Metastatic Breast Carcinoma in the Ovary (tissue), 3 donors: ENCODE measurements around the gene RGS8.

GRCh38 chr1:181128632-181129649, 40.4 kb downstream of the IER5 start:
- PRO-cap, 3 experiments, result no peak in any of the 3 experiments

DNA sequence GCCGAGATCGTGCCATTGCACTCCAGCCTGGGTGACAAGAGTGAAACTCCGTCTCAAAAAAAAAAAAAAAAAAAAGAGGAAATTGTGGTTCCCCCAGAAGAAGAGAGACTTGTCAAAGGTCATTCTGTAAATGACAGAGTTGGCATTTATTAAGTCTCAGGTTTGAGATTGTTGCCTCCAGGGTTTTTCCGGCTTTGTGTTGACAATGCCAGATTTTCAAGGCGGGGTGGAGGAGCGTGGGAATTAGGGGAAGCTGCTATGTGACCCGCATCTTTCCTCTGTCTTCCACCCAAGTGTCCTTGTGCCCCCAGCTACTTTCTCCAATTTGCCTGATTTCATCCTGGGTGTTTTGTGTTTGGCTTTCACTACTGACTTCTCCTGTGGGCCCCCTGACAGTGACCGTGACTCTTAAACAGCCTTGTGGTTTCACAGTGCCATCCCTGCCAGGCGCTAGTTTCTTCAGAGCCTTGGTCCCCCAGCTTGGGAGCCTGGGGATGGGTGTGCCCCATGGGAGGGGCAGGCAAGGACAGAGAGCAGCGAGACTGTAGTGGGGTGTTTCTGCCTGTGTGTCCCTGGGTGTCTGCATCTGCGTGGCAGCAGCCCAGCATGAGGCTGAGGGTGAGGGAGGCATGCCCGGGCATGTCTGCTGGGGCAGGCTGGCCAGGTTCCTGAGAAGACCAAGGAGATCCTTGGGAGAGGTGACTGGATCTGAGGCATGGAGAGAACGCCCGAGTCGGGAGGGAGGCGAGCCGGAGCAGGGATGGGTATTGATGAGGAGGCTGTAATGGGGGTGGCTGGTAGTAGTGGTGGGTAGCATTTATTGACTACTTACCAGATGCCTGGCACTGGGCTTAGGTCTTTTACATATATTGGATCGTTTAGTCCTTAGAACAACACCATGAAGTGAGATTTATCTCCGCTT, 46.3 kb downstream of the IER5 start:
- PRO-cap, 3 experiments, result peak in 3 of 3 experiments; most common plus-strand start position 239 of the sequence (in 2); most common minus-strand start position 582 of the sequence (in 3)

- PRO-cap, 3 experiments, result no peak in any of the 3 experiments
Measured at GRCh38 chr1:181190051-181190272, 101.5 kb downstream of the IER5 start.

DNA sequence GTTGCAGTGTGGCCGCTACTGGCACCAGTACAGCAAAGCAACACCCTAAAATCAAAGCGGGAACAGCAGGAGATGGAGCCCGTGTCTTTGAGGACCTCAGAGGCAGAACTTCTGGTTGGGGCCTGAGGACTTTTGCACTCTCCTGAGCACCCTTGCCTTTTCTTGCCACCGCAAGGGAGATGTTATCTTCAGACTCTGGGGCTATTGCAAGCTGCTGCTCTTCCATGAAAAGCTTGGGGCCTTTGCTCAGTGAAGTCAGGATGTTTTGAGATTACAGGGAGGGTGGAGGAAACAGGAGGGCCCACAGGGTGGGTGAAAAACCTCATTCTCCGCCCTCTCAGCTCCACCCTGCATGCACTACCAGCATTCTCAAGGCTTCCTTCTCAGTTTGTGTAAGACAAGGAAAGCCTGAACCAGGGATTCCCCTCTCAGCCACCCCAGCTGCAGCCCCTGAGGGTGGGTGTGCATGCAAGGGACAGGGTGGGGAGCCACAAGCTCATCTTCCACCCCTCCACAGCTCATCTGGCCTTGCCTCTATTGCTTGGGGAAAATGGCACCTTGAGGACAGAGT, 25.8 kb upstream of the ZNF648 start:
- PRO-cap, 3 experiments, result peak in 1 of 3 experiments; most common plus-strand start position 386 of the sequence (in 1); most common minus-strand start position 244 of the sequence (in 1)

GRCh38 chr1:182143712-182145053, 82.7 kb upstream of the ZNF648 start:
- PRO-cap, 3 experiments, result peak in 3 of 3 experiments; most common plus-strand start chr1:182144281 (in 2); most common minus-strand start chr1:182144337 (in 3)

DNA sequence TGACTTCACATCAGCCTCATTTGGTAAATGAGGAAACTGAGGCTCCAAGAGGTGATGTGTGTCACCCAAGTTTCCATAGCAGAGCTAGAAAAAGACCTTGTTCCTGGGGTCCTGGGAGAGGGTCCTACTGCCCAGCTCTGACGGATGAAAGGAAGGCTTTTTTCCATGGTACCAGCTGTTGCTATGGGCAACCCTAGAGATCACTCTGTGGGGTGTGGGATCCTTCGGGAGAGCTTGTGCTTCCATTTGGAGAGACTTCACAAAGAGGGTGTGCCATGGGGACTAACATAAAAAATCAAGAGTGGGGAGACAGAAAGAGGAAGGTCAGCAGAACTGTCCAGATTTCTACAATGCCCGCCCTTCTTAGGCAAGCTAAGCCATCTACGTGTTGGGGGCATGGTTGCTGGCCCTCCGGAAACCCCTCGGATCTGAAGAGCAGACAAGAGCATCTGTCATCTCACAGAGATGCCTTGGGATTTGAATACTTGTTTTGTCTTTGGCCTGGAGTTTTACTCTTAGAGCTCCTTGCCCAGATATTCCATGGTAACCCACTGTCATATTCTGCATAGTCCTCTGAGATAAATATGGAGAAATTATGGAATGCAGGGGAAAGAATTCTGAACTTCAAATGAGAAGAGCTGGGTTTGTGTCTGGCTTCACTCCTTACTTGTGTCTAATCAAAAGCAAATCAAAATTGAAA, 83.9 kb upstream of the ZNF648 start:
- PRO-cap, 3 experiments, result no peak in any of the 3 experiments

GRCh38 chr1:182181377-182181677, 119.8 kb upstream of the ZNF648 start:
- PRO-cap, 3 experiments, result peak in 3 of 3 experiments; most common plus-strand start chr1:182181435 (in 1); most common minus-strand start chr1:182181443 (in 2)

- PRO-cap, 3 experiments, result no peak in any of the 3 experiments
Measured at GRCh38 chr1:182193712-182194292, 132.3 kb upstream of the ZNF648 start.

- PRO-cap, 3 experiments, result no peak in any of the 3 experiments
Measured at GRCh38 chr1:182210393-182210720, 148.8 kb upstream of the ZNF648 start.

DNA sequence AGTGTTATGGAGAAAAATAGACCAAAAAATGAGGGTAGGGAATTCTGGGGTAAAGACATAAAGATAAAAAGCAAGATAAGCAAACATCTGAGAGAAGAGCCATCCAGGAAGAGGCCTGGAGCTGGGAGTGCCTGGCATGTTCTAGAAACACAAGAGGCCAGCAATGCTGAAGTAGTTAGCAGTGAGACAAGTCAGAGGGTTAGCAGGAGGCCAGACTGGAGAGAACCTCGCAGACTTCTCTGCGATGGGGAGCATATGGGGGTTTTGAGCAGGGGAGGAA, 113.2 kb downstream of the GLUL start:
- PRO-cap, 3 experiments, result no peak in any of the 3 experiments

DNA sequence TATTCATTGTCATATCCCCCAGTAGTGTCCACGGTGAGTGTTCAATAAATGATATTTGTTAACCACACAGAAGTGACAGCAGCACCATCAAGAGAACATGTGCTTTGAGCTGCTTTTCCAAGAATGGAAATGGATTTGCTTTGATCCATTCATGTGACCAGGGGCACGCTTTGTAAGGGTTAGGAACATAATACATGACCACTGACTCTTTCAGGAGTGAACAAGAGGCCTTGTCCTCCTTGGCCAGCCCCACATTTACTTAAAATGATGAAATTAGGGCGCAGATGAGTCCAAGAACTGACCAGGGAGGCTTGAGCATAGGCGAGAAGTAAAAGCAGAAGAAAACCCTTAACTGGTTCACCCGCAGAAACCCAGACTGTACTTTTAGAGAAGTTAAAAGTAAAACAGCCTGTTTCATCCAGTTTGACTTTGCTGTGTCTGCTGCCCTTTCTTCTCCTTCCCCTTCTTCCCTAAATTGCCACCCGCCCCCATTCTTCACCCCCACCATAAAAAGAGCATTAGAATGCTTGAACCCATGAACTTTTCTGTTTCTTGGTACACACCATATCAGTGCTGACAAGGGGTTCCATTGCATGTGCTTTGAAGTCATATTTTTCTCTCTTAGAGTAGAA, 2.5 kb upstream of the GLUL start:
- PRO-cap, 3 experiments, result no peak in any of the 3 experiments

GRCh38 chr1:182460504-182460995, 10.6 kb downstream of the RGSL1 start:
- PRO-cap, 3 experiments, result no peak in any of the 3 experiments

DNA sequence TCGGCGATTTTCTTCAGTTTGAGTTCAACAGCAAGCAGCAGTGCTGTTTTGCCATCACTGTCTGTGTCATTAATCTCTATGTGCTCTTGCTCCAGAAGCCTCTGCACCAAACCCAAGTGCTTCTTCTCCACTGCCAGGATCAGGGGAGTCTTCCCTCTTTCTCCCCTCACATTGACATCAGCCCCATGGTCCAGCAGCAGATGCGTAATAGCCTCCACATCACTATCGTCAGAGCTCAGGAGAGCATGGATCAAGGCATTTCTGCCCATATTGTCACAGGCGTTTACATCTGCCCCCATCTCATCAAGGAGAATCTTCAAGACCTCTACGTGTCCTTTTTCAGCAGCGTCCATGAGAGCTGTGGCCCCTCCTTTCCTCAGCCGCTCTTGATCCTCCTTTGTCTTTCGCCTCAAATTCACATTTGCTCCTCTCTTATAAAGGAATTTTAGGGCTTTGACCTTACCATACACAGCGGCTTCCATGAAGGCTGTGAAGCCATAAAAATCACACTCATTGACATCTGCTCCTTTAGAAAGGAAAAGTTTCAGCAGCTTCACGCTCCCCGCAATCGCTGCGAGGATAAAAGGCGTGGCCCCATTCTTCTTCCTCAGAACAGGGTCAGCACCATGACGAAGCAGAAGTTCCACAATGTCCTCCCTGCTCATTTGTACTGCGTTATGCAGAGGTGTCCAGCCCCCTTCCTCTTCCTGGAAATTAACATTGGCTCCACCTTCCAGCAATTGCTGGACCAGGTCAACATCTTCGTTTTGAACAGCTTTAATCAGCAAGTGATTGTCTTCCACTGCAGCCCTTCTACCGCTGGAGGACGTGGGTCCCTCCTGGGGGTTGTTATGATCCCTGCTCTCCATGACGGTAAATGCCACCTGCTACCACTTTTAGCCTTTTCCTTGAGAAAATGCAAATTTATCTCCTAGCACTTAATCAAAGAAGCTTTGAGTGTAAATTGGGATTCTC, 2.8 kb downstream of the RNASEL start:
- PRO-cap, 3 experiments, result no peak in any of the 3 experiments

- PRO-cap, 3 experiments, result no peak in any of the 3 experiments
Measured at GRCh38 chr1:182588051-182588589, 936 bp downstream of the RNASEL start.

DNA sequence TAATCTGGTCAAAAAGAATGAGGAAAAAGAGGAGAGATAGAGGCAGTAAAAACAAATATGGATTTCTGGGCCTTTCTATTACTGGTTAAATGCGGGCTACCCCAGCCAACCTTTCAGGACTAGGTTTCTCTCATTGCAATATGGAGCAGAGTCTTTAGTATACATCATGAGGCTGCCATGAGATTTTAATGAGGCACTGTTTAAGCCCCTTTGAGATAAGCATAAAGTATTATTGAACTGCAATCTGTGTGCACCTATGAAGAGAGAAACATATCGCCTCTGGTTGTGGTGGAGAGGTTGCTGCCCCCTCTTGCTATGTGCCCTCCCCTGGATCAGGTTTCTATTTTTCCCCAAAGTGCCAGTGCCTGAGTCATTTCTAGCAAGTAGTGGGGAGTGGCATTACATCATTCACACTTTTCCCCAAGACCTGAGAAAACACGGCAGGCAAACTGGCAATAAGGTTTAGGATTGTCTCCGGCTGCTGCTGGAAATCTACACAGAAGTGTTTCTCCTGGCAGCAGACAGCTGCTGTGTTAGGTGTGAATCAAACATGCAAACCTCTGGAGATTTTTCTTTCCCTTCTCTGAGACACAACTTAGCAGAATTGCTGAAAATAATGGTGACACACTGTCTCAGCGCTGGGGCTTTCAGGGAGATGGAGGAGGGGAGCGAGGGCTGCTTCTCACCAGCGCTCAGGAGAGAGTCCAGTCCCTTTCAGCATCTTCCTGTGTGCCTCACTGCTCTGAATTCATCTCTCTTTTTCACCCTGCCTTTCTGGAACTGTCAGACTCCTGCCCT, 13.6 kb upstream of the RGS16 start:
- PRO-cap, 3 experiments, result no peak in any of the 3 experiments

- PRO-cap, 3 experiments, result peak in 1 of 3 experiments; most common plus-strand start chr1:182634066 (in 1)
Measured at GRCh38 chr1:182633684-182634360, 29.6 kb upstream of the RGS16 start.

DNA sequence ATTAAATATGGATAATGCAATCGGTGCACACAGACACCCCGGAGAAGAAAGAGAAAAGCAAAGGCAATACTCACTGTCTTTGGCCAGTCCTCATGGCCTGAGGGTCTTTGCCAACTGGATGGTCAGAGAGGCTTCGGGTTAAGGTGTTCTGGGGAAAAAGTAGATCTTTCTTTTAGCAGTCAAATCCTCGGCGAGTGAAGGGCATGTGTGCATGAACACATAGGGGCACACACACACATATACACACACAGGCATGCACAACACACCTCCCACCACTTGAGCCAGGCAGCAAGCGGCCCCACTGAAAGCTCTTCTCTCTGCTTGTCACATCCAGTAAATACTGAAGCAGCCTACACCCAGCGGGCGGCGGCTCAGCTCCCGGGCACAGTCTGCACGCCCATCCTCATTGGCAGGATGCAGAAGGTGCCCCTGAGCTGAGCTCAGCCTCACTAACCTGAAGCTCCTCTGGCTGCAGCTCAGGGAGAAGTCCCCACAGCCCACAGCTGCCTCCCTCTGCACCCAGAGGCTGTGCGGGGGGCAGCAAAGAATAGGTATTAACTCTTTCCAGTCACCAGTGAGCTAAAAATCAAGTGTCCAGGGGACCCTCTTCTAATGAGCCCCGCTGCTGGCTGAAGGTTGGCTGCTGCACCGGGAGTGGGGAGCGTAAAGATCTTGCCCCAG, 12.7 kb downstream of the RGS8 start:
- PRO-cap, 3 experiments, result no peak in any of the 3 experiments

GRCh38 chr1:182684270-182684915, at the start of gene RGS8:
Gene RGS8, minus strand, starts transcription at chr1:182684587.
- PRO-cap, 3 experiments, result no peak in any of the 3 experiments

DNA sequence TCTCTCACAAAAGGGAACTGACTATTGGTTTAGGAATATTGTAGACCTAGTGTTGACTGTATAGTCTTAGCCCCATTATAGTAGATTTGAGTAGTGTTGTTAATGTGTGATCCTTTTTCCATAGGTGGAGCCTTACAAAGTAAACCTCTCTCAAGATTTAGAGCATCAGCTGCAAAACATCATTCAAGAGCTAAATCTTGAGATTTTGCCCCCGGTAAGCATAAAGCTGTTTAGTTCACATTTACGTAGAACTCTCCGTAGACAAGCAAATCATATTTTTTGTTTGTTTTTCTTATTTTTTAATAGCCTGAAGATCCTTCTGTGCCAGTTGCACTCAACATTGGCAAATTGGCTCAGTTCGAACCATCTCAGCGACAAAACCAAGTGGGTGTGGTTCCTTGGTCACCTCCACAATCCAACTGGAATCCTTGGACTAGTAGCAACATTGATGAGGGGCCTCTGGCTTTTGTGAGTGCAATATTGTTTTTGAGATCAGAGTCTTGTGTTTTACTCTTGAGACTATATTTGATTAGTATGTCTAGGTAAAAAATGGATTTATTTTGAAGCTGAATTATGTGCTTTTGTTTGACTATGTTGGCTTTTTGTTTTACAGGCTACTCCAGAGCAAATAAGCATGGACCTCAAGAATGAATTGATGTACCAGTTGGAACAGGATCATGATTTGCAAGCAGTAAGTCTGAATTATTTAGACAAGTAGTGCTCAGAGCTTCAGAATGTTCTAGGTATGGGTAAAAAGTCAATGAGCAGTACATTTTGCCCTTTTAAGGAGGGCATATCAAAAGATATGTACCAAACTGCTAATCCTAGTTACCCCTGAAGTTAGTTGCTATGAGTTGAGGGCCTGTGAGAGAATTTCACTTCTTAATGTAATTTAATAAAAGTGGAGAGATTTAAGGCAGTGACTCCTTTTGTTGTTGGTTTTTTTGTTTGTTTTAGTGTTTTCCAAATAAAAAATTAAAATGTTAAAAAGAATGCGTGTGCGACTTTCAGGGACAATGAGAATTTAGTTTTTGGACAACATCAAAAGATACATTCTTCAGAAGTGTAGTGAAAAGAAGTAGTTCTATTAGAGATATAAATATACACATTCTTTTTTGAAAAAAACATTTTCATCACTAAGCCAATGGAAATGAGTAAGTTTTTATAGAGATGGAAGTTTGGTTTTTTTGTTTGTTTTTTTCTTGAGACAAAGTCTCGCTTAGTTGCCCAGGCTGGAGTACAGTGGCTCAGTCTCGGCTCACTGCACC, 19.7 kb downstream of the DHX9 start:
- PRO-cap, 3 experiments, result no peak in any of the 3 experiments

DNA sequence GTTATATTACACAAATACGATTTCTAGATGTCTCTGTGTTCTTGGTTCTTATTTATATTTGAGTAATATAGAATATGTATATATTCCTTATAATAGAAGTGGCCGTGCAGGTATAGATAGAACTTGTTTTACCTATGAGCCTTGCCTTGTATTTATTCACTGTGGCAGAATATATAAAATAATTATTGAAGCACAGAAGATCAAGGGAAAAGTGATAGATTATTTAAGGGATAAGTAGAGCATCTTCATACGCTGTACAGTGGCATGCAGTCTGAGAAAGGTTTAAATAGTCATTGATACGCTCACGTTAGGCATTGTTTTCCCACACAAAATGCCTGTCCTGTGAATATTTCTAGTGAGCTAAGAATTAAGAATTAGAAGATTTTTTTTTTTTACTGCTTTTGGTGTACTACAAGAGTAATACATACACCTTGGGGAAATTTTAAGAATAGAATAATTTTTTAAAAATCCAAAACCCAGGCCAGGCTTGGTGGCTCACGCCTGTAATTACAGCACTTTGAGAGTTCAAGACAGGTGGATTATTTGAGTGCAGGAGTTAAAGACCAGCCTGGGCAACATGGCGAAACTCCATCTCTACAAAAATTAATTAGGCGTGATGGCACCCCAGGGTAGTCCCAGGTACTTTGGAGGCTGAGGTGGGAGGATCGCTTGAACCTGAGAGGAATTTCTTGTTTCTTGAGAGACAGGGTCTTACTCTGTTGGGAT, 24.4 kb downstream of the DHX9 start:
- PRO-cap, 3 experiments, result no peak in any of the 3 experiments